ENCODE data around the gene MIX23.

DNA sequence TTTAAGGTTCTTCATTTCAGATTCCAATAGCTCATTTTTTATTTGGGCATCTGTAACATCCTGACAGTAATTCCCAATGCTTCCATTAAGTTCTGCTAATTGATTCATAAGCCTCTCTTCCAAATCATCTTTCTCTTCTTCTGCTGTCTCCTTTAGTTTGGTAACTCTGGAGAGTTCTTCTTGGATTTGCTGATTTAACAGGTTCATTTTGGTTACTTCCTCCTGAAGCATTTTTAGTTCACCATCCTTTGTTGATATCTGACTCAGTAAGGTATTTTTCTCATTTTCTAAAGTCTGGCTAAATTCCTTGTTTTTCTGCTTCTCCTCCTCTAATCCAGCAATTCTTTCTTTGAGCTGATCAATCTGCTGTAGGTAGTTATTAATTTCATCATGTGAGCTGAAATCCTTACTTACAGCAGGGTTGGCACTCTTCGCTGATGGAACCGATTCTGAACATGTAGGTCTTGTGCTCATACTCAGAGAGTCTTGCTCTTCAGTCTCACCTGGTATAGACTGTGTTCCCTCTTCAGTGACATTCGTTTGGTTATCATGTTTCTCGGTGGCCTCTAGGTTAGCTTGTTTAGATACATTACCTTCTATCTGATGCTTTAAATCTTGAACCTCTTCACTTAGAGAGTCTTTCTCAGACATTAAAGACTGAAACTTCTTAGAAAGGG, 34.1 kb upstream of the HCLS1 start:
- PRO-cap: no peak
- RAMPAGE, long total RNA: no peak

GRCh38 chr3:121728999-121729403, 20.5 kb downstream of the GOLGB1 start:
- PRO-cap: no peak
- RAMPAGE, long total RNA: no peak

DNA sequence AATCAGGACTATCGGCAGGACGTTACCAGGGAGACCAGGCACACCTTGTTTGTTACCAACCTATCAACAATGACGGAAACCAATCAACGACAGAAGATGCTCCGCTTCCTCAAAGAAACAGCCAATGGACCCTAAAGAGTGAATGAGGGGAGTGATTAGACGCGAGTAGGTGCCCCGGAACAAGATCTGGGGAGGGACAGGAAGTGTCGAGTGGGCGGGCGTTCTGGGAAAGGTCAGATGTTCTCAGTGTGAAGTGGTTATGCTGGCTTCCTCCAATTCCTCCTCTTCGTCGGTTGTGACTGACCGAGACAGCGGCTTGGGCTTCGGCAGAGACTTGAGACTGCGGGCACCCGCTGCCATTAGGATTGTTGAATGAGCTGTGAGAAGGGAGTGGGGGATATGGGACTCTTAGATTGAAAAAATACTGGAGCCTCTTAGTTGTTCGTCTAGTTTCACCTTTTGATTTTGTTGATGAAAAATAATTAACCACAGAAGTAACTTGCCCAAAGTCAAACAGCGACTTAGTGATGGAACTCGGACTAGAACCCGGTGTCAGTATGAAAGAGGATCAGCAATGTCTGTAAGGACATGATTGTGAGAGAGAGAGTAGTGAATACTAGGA, 356 bp upstream of the GOLGB1 start:
- PRO-cap: bidirectional peak, plus-strand start at position 236 of the sequence, minus-strand start outside the sequence
- RAMPAGE, long total RNA: no peak

GRCh38 chr3:121757348-121758014, 7.9 kb upstream of the GOLGB1 start:
- PRO-cap: no peak
- RAMPAGE, long total RNA: no peak

DNA sequence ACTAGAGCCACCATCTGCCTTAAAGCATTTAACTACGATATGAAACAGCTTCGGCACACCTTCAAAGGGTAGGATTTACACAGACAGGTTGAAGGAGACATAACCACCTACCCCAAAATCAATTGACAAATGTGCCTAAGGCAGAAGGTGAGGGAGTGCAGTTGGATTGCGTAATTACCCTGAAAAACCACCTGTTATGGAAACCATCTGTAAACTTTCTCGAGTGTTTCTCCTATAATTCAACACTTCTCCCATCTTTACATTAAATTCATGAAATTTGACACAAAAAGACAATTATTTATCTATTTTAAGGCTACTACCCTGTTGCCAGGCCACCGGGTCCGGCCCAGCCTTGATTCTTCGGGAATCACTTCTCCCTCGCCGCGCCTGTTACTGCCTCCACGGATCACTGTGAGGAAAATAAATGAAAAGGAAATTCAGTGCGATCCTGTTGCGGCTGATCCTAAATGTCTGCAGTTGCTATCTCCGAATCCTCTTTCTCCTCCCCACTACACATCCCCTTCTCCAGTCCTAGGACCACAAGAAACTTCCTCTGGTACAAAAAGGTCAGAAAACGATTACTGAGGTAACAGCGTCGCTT, 689 bp downstream of the IQCB1 start:
- PRO-cap: no peak
- RAMPAGE, long total RNA: no peak

- PRO-cap: no peak
- RAMPAGE, long total RNA: no peak
Observed at GRCh38 chr3:122064266-122064776, 9.2 kb downstream of the CD86 start.

DNA sequence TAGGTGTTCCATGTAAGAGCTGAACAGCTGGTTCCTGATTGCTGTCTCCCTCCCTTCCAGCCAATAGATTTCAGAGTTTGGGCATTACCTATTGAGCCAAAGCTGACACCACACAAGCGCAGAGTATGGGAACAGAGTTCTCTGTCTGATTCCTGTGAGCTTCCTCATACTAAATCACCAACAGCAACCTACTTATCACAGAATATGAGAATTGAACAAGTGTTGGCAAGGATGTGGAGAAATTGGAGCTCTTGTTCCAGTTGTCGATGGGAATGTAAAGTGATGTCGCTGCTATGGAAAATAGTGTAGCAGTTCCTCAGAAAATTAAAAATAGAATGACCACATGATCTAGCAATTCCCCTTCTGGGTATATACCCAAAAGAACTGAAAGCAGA, 33.3 kb downstream of the CD86 start:
- PRO-cap: no peak
- RAMPAGE, long total RNA: no peak

DNA sequence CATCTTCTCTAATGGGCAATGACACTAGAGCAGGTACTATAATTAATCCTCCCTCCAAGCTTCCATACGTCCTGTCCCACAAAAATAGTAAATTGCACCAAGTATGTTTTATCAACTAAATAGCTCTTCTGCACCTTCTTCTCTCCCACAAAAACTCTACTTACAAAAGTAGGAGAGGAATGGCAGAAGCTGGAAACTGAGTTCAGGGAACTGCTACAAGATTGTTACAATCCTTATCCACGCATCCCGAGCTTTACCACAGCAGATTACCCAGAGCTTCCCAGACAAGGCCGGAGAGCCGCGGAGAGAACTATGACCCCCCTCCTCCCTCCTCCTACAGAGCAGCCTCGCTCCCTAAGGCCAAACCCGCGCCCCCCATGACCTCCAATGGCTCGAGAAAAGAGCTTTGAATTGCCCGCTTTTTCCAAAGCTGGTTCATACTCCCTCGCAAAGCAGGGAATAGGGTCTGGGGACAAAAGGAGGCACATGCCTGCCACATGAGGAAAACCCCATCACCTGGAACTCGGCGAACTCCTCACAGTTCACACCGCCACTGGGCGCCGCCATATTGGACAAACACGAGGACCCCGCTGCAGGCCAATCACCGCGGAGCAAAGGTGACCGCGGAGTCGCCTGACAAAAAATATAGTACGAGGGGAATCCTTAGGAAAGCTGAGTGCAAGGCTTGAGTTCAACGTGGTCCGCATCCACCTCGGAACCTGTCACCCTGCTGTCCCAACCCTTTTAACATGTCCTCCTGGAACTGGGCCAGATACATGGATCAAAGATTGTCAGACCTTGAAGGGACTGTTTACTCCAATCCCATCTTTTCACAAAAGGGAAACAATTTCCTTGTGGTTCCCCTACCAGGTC, at the start of gene MIX23:
Gene MIX23 (minus strand): TSS at position 574 of the 873 bp plus-strand sequence.
- PRO-cap: bidirectional peak, plus-strand start at position 675 of the sequence, minus-strand start at position 570 of the sequence
- RAMPAGE, long total RNA: start-site peak on the minus strand centred at position 553 of the sequence, 9 bp wide, 38 reads

GRCh38 chr3:122417065-122417937, 1.4 kb upstream of the WDR5B start:
- PRO-cap: no peak
- RAMPAGE, long total RNA: no peak

DNA sequence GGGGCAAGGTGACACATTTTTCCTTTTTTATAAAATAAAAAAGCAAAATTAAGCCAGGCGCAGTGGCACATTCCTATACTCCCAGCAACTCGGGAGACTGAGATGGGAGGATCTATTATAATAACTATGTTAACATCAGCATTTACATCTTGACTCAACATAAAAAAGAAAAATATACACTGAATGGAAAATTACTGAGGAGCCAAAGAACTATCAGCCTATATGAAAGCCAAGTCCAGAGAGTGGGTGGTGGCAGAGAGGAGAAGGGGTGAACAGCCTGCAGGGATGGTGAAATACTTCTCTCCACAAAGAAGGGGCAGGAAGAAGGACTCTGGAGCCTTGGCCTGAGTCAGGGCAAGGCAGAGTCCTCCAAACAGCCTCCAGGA, 26.0 kb downstream of the HSPBAP1 start:
- PRO-cap: no peak
- RAMPAGE, long total RNA: no peak

GRCh38 chr3:122808163-122808705, 13.4 kb downstream of the SLC49A4 start:
- PRO-cap: no peak
- RAMPAGE, long total RNA: no peak

DNA sequence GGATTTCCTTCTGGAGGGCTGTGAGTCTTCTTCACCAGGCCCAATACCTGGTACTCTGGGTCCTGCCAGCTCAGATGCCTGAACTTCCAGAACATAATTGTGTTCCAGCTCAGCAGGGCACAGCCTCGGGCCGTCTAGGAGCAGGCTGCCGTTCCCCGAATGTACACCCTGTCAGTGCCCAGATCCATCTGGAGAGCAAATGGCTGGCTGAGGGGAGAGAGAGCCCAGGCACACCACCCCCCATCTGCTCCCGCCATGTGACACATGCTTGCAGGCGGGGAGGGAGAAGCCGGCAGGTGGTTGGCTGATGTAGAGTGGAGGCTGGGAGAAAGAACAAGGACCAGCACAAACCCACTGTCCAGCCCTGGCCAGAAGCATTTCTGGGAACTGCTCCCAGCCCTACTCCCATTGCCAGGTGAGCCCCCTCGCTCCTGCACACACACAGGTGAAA, 53.7 kb downstream of the SEMA5B start:
- PRO-cap: no peak
- RAMPAGE, long total RNA: no peak

DNA sequence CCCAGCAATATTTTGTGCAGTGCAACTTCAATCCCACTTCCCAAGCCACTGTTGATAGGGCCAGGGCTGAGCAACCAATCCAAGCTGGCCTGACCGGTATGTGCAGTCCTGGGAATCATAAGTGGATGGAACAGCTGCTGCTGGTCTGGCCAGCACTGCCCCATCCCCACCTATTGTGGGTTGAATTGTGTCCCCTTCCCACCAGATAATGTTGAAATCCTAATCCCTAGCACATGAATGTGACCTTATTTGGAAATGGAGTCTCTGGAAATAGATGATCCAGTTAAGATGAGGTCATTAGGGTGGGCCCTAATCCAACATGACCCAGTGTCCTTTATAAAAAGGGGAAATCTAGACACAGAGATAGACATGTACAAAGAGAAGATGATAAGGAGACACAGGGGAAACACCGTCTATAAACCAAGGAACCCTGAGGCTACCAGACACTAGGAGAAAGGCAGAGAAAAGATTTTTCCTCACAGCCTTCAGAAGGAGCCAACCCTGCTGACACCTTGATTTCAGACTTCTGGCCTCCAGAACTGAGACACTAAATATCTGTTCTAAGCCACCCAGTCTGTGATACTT, 13.6 kb upstream of the PDIA5 start:
- PRO-cap: no peak
- RAMPAGE, long total RNA: no peak

DNA sequence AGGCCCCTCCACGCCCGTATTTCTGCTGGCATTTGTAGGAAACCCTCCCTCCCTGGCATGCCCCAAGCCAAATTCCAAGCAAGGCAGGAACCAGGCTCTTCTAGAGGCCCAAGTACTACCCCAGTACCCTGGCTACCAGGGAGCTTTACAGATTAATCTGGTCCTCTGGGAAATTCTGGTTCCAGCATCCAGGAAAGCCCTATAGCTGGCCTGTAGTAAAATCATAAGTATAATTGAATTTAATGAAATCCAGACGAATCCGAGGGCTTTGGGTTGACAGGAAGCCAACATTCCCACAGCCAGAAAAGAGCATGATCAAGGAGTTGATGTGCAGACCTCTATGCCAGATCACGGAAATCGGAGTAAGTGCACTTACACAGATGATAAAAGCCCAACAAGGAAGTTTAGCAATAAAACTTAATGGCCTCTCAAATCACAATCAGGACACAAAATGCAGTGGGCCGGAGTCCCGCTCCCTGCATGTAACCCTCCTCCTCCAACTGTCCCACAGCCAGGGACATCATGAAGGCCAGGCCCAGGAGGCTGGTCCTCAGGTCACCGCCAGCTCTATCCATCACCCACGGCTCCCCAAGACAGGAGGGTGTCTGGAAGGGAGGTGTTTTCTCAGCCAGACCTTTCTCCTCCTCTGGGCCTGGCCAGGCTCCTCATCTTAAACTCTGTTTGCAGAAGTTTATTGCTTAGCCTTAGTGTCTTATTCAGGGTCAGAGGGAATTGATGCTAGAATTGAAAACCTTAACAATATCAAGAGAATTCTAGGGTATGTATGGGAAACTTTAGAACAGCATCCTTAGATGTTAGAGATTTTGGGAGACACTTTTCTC, 62.8 kb upstream of the SEC22A start:
- PRO-cap: unidirectional peak, minus-strand start at position 359 of the sequence
- RAMPAGE, long total RNA: no peak

- PRO-cap: no peak
- RAMPAGE, long total RNA: no peak
Observed at GRCh38 chr3:123151445-123151971, 50.2 kb upstream of the SEC22A start.

DNA sequence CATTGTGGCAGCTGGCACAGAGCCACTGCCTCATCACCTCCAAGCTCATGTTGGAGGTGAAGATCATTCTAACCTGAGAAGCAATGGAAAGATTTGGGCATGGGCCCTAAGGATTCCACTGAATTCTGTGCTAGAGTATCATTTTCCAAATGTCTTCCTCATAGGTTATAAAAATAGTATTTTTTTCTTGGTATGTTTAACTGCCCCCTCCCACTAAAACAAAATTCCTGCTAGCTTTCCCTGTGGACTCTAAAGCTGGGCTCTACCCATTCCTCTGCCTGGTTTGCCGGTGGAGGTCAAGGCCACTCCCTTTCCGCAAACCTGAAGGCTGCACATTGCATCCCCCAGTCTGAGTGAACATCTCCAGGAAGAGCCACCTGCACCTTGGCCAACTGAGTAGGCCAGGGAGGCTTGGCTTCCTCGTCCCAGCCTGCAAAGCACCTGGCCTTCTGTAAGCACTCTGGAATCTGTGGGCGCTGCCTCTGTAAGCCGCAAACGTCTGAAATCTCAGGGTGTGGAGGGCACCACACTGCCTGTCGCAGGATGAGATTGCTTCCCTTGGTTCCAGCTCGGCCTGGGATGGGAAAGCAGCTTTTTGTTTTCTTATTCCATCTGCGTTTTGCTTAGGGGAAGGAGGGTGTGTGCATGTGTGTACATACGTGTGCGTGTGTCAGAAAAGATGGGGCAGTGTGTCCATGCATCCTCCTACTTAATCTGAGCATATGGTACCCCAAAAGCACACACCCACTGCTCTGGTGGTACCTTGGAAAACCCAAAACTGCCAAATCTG, 81.3 kb downstream of the SEC22A start:
- PRO-cap: no peak
- RAMPAGE, long total RNA: no peak

- PRO-cap: no peak
- RAMPAGE, long total RNA: no peak
Observed at GRCh38 chr3:123291170-123291509, 89.4 kb downstream of the SEC22A start.

GRCh38 chr3:123325003-123325775, 123.4 kb downstream of the SEC22A start:
- PRO-cap: no peak
- RAMPAGE, long total RNA: no peak

DNA sequence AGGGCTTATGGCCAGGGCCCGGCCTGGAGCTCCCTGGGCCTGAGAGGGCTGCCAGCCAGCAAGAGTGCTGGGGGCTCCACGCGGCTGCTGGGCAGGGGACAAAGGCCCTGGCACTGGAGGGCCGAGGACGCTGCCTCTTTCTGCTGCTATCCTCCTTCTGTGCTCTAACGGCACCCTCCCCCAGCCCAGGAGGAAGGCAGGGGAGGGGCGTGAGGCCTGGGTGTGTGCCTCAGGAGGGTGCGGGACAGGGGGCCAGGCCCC, 115.6 kb downstream of the ADCY5 start:
- PRO-cap: no peak
- RAMPAGE, long total RNA: no peak

DNA sequence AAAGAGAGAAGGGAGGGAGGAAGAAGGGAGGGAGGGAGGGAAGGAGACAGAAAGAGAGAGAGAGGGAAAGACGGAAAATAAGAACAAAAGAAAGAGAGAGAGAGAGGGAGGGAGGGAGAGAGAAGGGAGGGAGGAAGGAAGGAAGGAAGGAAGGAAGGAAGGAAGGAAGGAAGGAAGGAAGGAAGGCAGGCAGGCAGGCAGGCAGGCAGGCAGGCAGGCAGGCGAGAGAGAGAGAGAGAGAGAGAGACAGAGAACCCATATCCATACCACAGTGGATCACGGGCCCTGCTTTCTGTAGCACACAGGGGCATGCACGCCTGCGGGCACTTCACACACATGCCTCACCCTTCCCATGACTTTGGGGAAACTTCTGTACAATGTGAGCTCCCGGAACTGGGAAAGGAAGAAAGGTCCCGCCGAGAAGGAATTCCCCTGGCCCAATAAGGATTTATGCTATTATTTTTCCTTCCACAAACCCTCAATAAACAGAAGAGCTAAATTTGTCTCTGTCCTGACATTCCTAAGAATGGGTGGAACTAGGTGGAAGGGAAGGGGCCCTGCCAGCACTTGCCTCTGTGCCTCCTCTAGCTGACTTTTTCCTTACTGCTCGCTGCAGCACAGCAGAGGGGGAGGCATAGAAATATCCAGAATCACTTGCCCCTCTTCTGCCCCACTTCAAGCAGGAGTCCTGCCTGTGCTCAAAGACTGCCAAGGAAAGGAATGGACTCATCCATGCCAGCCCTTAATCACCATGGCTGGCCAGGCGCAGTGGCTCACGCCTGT, 52.1 kb downstream of the ADCY5 start:
- PRO-cap: no peak
- RAMPAGE, long total RNA: no peak

Measured in vagina (tissue), 1 donor.